Vagina (tissue), 1 donor: ENCODE measurements around a stretch of chrX.

DNA sequence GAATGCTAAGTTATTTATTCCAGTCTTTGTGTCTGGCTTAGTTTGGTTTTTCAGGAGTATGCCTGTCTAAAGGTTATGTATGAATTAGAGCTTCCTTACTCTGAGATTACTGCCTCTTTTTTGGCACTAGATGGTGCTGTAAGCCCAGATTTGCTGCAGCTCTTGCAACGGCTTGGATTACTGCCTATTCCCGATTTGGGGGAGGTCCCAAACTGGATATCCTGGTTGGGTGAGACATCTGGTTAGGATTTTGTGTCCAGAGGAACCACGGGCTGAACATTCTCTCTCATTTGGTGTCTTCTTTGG lies 31.8 kb downstream of the F8A1 start:
- PRO-cap, result no peak
- RAMPAGE, long total RNA, result no peak

DNA sequence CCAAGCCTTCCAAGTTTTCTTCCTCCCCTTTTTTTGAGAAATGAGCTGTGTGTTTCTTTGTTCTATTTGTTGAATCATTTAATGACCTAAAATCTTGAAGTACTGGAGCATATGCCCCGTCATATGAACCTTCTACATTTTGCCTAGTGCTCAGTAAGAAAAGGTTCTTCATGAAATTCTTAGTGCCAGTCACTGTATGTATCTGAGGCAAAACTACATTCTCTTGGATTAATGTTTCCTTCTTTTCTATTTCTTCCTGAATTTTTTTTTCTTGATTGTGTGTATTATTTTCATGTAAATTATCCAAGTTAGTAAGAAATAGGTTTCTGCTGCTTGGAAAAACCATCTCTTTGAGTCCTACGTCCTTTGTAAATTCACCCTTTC lies 43.7 kb downstream of the F8A1 start:
- PRO-cap, result no peak
- RAMPAGE, long total RNA, result no peak

GRCh38 chrX:154988832-154989251 lies 33.7 kb downstream of the F8 start:
- PRO-cap, result no peak
- RAMPAGE, long total RNA, result no peak

- PRO-cap, result no peak
- RAMPAGE, long total RNA, result no peak
Observed at GRCh38 chrX:155087039-155087570, 15.8 kb downstream of the BRCC3 start.

- PRO-cap, result no peak
- RAMPAGE, long total RNA, result start-site peak on the plus strand at chrX:155119902-155120072, 24 reads
Observed at GRCh38 chrX:155119765-155120252, 48.5 kb downstream of the BRCC3 start.

GRCh38 chrX:155215432-155215711 lies 888 bp upstream of the VBP1 start:
- PRO-cap, result no peak
- RAMPAGE, long total RNA, result no peak

GRCh38 chrX:155718767-155719377 lies 106.1 kb upstream of the TMLHE start:
- PRO-cap, result no peak
- RAMPAGE, long total RNA, result no peak